ENCODE measurements around the gene KCNJ15.

GRCh38 chr21:37197755-37198560 lies 69.2 kb downstream of the VPS26C start:
- PRO-cap = no peak

GRCh38 chr21:37221145-37221754 lies 45.9 kb downstream of the VPS26C start:
- PRO-cap = bidirectional peak, plus-strand start at chr21:37221444, minus-strand start at chr21:37221294

GRCh38 chr21:37258527-37259041 lies 8.6 kb downstream of the VPS26C start:
- PRO-cap = no peak

GRCh38 chr21:37450258-37450962 lies 83.8 kb downstream of the DYRK1A start:
- PRO-cap = no peak

GRCh38 chr21:37470741-37471547 lies 104.4 kb downstream of the DYRK1A start:
- PRO-cap = no peak

DNA sequence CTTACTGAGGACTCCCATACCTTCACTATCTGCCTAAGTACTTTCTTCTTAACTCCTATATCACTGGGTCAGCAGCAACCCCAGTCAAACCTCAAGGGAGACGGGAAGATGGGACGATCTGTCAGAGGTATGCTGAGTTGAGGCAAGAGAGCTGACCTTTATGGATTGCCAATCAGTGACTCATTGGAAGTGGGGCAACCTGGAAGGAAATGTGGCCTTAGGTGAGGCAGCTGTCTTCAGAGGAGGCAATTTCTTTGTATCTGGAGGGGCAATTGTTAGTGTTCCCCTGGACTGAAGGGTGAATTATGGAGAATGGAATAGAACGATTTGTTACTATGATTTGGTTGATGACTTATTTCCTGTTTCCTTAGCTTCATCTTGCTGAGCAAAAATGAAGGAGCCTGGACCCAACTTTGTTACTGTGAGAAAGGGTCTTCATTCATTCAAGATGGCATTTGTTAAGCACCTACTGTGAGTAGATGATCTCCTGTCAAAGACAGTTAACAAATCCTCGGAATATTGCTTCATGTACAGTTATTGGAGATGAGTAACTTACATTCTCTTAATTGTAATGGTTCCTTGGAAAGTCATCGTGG lies 134.8 kb upstream of the KCNJ15 start:
- PRO-cap = no peak

DNA sequence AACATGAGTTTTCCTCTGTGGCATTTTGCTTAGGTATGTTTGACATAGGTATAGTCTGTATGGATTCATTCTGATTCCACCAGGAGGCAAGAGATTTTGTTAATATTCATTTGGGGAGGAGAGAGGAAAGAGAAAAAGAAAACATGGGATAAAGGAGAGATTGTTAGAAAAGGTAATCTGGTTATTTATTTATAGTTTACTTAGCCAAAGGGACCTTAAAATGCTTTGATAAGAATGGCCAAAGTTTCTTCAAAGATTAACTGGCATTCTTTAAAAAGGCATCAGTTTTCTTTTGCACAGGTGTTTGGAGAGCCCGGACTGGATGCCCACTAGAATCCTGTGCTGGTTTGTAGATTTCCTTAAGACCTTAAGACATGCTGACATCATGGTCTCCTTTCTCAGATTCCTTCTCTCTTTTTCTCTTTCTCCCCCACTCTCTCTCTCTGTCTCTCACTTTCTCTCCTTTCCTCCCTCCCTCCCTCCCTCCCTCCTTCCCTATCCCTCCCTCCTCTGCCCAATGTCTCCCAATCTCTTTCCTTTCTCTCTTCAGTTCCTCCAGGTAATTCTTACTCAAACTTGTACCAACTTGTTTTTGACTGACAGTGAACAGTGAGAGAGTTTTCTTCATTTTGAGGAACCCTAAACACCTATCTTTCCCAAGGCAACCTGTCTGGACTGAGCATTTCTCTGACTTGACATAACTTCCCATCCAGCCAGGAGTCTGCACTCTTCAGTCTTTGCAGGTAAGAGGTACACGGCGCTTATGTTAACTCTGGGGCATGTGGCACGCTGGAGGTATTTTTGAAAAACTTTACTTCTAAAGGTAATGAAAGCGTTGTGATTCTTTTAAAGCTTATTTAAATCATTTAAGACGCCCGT lies at the start of gene KCNJ15:
Gene KCNJ15 (plus strand): TSS at position 549 of the 879 bp plus-strand sequence.
- PRO-cap = no peak

GRCh38 chr21:38296285-38296988 lies 39.6 kb downstream of the KCNJ15 start:
- PRO-cap = no peak

GRCh38 chr21:38448573-38448914 lies 49.7 kb downstream of the ERG start:
- PRO-cap = no peak

GRCh38 chr21:38503194-38504338 lies 5.3 kb upstream of the ERG start:
- PRO-cap = no peak

- PRO-cap = no peak
Observed at GRCh38 chr21:38809921-38810372, 4.2 kb downstream of the ETS2 start.

DNA sequence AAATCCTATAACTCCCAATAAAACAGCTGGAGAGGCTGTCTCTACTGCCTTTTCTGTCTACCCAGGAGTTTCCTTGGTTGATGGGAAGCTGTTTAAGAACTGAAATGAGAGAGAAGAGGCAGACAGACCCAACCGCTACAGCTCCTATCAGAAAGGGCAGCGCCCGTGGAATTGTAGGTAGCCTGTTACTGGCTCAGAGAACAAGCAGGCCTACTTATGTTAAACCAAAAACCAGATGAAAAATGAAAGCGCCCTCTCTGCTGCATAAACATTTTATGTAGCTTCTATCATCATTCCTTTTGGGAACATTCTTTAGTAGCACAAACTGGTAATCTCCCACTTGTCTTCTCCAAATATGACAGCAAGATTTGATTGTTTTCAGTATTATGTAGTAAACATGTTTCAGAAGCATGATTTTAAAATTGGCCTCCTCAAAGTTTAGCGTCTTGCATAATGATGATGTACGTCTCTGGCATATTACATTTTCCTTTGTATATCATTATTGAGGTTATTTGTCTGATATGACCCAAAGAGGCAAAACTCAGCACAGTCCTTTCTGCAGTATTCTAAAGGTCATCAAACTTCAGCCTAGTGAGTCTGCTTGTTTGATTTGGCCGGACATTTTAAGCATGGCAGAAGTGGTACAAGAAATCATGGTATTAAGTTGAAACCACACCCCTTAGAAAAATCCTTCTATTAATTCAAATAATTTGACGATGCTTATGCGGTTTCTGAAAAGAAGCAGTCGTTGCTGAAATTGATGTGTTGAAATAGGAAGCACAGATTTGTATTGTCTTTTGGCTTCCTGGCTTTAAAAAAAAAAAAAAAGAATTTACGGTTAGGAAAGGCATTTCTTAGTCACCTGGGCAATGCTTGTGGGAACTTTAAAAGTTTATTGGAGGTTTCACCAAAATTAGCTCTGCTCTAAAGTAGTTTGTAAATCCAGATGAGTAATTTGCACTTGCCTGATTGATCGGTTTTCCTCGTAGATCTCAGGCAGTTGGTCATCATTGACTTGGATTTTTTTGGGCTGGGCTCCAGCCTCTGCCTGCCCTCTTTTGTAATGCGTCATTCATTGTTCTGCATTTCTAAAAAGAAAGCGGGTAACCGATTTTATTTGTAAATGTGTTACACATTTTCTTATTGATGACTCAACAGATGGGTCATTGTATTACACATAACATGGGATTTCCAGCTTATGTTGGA lies 5.0 kb downstream of the ETS2 start:
- PRO-cap = no peak

- PRO-cap = no peak
Observed at GRCh38 chr21:38812940-38813684, 7.4 kb downstream of the ETS2 start.

- PRO-cap = no peak
Observed at GRCh38 chr21:38897411-38897915, 91.7 kb downstream of the ETS2 start.

DNA sequence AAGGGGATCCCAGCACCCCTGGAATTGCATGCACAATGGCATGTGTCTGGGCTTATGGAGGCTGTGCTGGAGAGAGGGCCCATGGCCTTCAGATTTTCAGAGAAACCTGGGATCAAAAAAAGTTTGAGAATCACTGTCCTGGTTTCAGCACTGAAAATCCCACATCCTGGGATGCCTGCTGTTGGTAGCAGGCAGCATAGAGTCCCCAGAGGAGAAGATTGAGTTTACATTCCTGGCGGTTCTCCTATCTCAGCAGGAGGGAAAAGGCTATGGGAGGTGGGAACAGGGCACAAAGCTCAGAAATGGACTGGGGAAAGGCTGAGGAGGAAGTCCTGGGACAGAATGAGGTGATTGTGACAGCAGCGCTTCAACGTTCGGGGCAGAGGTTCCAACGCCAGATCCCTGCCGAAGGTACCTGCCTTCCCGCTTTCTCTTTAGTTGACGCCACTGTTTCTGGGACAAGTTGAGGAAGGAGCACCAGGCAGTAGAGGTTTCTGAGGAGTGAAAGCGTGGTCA lies 103.4 kb downstream of the ETS2 start:
- PRO-cap = no peak

DNA sequence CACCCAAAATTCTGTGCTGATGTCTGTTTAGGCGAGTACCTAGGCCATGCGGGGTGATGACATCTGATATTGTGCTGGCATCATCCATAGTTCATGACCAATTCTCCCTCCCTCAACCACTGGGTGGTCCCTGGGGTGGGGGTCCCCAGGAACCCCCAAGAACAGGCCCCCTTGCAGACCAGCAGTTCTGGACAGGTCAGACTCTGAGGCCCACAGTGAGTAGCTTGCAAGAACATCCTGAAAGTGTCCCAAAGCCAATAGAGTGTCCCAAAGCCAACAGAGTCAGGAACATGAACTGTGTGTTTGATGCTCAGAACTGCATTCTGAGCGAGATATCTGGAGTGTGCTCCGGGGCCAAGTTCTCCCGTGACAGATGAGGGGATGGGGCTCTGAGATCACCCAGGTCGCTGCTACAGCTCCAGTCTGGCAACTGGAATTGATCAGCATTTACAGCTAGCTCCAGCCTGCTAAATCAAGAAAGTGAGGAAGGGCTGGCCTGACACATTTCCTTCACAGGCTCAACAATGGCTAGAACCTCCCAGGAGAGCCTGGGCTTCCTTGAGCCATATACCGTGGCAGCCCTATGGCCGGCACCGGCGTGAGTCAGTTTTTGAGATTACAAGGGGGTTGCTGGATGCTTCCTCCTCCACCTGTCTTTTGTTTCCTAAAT lies 104.0 kb downstream of the ETS2 start:
- PRO-cap = no peak

DNA sequence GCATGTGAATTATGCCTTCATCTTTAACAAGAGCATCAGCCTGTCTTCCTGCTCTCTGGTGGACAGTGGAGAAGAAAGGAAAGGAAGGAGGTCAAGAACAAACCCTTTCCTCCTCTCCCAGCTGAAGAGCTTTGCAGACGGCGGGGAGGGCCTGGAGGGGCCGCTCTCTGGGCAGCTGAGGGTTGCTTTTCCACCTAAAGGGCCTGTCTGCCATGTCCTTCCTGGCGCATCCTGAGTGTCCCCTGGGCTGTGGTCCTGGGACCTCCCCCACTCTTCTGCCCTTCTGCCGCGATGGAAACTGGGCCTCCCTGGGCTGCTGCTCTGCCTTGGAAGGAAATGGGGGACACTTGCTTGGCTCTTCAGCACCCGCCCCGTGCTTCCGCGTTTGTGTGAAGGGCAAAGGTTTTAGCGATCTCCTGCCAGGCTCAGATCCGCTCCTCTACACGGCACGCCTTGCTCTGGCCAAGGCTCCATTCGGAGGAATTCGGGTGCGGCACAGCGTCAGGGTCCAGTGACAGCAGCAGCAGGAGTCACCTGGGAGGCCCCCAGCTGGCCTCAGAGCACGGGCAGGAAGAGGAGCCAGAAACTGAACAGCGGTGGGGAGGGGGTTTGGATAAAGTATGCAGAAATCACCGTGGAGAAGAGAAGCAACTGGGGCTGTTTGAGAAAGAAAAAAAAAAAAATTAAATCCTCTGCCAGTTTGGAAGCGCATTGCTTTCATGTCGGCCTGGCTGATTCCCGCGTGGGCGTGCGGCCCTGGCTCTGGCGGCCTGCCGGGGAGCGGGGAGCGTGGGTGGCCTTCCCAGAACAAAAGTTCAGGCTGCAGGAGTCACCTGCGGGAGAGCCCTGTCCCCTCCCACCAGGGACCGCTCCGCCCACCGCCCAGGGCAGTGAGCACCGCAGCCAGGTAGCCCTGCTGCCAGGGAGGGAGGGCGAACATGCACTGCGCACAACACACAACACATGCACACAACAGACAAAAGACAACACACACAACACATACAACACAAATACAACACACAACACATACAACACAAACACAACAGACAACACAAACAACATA lies 107.4 kb downstream of the ETS2 start:
- PRO-cap = no peak

GRCh38 chr21:38915548-38916111 lies 109.9 kb downstream of the ETS2 start:
- PRO-cap = no peak

DNA sequence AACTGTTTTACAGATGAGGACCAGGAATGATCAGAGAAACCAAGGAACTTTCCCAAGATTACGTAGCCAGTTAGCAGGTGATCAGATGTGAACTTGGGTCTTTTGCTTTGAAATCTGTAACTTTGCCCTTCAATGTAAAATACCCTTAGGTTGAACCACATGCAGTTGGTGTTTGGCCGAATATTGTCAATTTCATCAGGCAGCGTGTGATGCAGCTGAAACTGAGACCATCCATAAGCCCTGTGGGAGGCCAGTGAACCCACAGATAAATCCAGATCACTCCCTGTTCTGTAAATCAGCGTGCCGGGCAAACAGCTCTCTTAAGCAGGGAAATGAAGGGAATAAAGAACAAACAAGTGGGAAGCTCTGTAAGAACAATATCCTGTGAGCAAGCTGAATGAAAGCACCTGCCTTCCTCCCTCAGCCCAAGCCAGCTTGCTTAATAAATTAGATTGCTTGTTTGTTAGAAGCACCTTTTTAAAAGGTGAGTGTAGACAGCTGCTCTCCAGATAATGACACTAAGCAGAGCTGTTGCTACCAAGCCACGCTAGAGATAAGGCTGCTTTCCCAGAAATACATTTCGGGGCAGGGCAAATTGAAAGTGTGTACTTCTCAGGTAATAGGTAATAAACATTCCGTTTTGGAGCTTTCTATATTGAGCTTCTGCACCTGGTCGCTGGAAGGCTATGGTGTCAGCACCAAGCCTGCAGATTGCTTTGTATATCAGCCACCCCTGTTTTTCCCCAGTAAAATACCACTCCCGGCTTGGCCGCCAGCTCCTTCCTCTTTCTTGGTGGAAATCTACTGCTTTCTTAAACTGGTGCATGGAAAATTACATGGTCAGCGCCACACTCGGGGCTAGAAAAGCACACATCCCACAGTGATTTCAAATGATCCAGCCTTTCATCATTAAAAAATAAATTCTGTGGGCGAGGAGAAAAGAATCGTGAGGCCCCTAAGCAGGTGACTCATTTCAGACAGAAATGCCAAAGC lies 151.1 kb downstream of the ETS2 start:
- PRO-cap = no peak

DNA sequence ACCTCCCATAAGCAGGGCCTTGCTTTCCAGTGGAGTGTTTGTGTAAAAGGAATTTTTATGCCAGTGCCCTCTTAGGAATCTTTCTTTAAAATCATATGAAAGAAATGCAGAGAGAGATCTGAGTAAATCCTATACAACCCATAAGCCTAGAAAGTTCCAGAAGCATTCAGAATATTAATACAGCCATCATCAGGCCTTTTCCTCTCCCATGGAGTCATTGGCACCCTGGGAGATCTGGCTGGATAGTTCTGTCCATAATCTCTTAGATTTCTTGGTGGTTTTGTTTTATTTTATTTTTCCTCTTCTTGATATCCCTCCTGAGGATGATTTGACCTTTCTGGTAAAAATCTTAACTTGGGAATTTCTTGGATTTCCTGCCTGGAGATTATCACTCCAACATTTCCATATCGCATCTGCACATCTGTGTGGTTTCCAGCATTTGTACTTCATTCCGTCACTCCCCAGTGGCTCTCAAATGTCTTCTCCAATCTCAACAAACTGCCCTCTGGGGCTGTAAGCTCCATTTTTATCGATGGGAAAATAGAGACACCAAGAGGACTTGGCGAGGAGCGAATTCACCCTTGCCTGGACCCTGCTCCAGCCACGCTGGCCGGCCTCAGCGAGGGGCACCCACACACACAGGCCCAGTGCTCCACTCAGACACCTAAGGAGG lies 116.0 kb downstream of the PSMG1 start:
- PRO-cap = no peak